Myometrial cell (primary cell): ENCODE results near the gene POU3F2.

GRCh38 chr6:89231107-89231422 lies 13.9 kb upstream of the GABRR1 start:
- RAMPAGE, long total RNA: no peak

DNA sequence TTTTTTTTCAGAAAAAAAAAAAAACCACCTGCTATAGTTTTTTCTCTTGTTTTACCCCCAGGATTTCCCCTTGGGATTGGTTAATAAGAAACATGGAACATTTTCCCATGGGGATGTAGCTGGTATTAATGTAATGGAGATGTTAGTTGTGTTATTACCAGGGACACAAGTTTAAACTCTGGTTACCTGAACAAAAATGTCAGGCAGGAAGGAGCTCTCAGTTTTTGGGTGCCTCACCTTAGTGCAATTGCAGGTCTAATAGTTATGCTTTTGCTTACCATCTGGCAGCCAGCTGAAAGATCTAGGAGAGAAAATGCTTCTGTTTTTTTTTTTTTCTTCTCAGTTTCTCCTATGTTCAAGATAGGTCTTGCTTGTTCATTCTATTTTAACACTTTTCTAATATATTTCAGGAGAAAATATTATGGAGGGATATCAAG lies 4.1 kb upstream of the UBE2J1 start:
- RAMPAGE, long total RNA: no peak

DNA sequence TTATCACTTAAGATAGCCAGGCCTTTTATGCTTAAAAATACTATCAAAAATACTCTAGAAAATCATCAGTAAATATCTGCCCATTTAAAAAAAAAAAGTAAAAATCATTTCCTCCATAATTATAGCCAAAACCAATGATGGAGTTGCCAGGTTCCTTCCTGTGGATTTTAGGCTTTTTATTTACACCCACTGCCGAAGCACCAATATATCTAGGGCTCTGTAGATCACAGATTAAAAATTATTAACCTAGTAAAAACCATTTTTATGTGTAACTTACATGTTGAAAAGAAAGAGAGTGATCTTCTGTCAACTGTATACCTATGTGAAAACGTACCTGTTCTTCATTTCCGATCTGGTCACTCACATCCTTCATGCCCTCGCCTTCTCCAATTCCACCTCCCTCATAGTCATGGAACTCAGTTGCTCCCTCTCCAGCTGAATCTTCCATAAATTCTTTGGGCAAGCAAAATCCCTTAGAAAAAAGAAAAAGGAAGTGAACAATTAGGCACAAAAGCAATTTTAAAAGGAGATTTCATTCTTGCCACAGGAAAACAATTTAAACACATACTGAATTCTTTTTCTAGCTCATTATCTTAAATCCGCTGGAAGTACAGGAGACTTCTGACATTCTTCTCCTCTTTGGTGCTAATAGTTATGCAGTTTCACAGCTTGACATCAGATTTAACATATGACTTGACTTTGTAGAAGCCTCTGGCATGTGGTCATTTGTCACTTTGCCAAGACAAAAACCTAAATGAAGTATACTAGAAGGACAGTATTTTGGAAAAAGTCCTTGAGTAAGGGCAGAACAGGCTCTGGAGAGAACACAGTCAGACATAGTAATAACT lies 29.4 kb upstream of the LYRM2 start:
- RAMPAGE, long total RNA: no peak

GRCh38 chr6:89780938-89781658 lies 38.5 kb downstream of the MDN1 start:
- RAMPAGE, long total RNA: no peak

DNA sequence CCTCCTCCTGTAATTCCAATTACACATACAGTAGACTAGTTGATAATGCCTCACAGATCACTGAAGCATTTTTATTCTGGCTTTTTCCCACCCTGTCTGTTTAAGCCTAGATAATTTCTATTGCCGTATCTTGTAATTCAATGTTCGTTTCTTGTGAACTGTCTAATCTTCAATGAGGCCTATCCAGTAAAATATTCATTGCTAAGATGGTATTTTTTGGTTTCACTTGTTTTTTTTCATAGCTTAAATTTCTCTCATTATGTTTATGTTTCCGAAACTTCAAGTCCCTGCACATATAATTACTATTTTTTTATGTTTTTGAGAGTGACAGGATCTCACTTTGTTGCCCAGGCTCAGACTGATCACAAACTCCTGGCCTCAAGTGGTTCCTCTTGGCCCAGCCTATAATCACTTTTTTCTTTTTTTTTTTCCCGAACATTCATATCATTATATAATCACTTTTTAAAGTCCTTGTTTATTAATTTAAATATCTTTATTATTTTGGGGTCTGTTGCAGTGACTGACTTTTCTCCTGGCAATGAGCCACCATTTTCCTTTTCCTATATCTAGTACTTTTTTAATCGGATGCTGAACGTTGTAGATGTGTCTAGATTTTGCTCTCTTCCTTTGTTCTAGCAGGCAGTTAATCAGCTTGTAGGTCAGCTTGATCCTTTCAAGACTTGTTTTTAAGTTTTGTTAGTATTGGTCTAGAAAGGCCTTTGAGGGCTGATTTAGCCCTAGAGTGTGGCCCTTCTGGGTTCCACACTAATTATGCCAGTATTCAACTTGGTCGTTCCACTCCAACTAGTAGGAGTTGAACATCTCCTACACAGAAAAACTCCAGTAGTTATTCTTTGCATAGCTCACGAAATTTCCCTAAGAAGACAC lies 11.7 kb downstream of the MDN1 start:
- RAMPAGE, long total RNA: no peak

- RAMPAGE, long total RNA: no peak
Observed at GRCh38 chr6:89910250-89910618, 16.0 kb downstream of the GJA10 start.

DNA sequence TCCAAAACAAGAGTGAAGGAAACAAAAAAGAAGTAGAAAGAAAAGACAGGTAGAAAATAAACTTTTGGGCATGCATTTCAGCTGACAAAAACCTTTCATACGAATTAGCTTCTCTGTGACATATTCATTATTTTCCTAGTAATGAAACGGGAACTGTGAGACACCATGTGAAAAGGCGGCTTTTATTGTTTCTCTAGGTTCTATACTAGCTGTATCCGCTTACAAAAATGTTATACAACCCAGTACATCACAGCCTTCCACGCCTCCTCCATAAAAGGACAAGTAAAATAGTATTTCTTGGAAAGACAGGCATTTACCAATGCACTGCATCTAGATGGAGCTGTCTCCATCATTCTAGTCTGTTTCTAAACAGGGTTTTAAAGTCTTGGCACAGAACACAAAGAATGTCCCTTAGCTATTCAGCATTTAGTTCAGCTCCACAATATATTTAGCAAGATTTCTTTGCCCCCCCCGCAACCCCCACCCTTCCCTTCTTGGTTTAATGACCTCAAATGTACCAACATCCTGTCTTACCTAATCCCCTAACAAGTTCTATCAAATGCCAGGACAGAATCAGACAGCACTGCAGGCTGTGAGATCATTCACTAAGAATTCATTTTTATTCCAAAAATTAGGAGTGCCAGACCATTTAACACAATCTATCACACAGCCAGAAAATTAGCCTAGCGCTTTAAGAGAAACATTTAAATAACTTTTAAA lies 198.7 kb downstream of the BACH2 start:
- RAMPAGE, long total RNA: no peak

GRCh38 chr6:90233205-90233594 lies 63.4 kb downstream of the BACH2 start:
- RAMPAGE, long total RNA: no peak

GRCh38 chr6:90233801-90234396 lies 62.7 kb downstream of the BACH2 start:
- RAMPAGE, long total RNA: no peak

DNA sequence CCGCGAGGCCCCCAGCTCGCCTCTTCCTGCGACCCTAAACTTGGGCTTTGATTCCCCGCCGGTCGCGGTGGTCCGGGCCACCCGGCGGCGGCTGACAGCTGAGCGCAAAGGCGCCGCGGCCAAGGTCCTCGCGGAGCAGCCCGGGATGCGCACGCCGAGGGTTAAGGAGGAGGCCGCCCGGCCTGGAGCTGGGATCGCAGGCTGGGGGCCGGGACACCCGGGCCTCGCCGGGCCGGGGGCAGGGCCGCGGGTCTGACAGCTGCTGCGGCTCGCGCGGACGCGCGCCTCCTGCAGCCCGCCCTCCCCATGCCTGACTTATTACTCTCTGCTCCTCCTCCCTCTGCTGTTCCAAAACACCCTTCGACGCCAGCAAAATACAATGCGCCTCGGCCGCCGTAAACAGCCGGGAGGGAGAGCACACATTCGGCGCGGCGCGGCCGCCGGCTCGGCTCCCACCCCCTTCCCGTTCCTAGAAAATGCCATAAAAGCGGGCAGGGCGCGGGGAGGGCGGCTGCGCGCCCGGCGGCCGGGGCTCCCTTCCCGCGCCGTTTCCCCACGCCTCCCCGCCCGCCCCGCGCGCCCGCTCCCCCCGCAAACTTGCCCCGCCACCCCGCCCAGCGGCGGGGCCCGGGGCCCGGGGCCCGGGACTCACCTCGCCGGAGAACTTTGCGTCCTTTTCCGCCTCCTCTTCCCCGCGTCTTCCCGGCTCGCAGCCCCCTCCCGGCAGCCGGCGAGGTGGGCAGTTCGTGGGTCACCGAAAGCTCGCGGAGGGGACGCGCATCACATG lies 622 bp downstream of the BACH2 start:
- RAMPAGE, long total RNA: no peak

- RAMPAGE, long total RNA: no peak
Observed at GRCh38 chr6:90304237-90304784, 7.7 kb upstream of the BACH2 start.

DNA sequence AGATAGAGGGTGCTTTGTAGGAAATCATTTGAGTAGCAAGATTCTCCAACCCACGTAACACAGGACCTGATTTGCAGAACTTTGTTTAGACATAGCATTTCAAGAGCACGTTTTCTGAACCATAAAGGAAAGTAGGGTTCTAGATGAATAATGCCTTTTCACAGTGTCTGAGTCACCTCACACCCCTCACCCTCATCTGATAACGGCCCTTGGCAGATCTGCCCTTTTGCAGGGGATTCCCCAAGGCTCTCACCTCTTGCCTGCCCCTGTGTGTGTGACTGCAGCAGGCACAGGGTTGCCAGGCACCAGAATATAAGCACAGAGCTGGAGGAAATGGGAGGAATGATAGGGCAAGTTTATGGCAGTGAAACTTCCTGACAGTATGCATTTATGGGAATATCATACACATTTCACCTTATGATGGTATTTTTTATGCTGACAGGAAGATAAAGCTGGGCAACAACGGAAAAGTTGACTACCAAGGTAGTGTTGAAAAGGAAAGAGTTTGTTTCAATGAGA lies 101.3 kb upstream of the BACH2 start:
- RAMPAGE, long total RNA: no peak

GRCh38 chr6:90461322-90461728 lies 125.5 kb downstream of the MAP3K7 start:
- RAMPAGE, long total RNA: no peak

- RAMPAGE, long total RNA: no peak
Observed at GRCh38 chr6:90508631-90509085, 78.2 kb downstream of the MAP3K7 start.

- RAMPAGE, long total RNA: no peak
Observed at GRCh38 chr6:90586370-90586628, 573 bp downstream of the MAP3K7 start.

- RAMPAGE, long total RNA: no peak
Observed at GRCh38 chr6:95518380-95518864, 58.9 kb upstream of the MANEA start.

- RAMPAGE, long total RNA: no peak
Observed at GRCh38 chr6:96521949-96523108, 723 bp downstream of the UFL1 start.

DNA sequence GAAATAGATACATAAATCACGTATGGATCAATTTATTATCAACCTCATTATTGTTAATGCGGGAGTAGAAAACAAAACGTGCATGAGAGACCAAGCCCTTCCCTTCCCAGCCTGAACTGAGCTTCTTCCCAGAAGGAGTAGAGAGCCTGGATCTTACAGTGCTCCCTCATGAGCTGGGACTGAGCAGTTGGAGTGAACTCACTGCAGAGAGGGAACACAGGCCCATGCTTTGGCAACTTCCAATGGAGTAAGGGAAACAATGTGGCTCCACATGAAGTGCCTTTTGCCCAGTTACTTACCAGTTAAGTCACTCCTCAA lies 12.4 kb downstream of the FHL5 start:
- RAMPAGE, long total RNA: no peak

DNA sequence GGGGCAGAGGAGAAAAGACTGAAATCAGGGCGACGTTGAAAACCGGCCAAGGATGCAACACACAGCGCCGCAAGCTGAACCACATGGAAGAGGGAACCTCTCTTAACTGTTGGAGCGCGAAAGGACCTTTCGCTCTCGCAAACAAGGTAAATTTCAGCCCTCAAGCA lies 726 bp downstream of the GPR63 start:
- RAMPAGE, long total RNA: no peak

DNA sequence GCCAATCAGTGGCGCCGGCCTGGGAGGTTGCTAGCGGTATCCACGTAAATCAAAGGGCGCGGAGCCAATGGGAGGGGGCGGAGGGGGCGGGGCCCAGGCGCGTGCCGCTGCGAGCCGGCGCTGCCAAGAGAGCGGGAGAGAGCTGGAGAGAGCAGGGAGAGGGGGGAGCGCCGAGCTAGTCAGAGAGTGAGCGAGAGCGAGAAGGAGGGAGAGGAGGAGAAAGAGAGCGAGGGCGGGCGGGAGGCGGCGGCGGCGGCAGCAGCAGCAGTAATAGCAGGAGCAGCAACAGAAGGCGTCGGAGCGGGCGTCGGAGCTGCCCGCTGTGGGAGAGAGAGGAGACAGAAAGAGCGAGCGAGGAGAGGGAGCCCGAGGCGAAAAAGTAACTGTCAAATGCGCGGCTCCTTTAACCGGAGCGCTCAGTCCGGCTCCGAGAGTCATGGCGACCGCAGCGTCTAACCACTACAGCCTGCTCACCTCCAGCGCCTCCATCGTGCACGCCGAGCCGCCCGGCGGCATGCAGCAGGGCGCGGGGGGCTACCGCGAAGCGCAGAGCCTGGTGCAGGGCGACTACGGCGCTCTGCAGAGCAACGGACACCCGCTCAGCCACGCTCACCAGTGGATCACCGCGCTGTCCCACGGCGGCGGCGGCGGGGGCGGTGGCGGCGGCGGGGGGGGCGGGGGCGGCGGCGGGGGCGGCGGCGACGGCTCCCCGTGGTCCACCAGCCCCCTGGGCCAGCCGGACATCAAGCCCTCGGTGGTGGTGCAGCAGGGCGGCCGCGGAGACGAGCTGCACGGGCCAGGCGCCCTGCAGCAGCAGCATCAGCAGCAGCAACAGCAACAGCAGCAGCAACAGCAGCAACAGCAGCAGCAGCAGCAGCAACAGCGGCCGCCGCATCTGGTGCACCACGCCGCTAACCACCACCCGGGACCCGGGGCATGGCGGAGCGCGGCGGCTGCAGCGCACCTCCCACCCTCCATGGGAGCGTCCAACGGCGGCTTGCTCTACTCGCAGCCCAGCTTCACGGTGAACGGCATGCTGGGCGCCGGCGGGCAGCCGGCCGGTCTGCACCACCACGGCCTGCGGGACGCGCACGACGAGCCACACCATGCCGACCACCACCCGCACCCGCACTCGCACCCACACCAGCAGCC lies at the start of gene POU3F2:
Gene POU3F2 (plus strand): TSS at position 137 of the 1,152 bp plus-strand sequence.
- RAMPAGE, long total RNA: no peak